GM06990 (cell line): ENCODE results near the genes YWHAG, UPK3B, PTPN12 and HGF.

DNA sequence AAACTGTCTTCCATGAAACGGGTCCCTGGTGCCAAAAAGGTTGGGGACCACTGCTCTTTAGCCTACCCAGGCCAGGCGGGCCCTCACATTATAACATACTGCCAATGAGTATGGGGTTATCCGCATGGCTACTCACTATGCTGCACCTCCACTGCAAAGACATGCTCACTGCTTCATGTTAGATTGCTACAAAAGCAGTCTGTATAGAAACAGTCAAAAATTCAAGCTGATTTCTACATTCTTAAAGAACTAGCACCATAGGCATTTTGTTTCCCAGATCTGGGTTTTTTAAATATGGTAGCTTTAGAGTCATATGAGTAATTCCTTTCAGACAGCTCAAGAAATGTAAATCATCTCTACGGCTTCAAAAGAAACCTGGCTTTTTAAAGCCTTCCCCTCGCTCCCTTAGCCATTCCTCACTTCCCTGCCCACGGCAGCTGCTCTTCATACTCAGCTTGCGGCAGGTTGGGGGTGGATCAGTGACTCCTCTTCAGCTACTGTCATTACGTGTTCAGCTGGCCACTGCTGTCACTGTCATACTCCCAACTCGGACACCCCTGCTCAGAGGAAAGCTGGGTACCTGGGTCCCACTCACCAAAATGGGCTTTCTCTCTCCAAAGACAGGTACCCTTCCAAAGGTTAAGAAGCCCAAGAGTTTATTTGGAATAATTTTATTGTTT, 6.7 kb downstream of the YWHAG start:
- RRBS, result no CpG with 5 or more reads among the region's 9 CpGs

- RRBS, result 3% methylated on average over 41 of the region's 71 CpGs
Observed at GRCh38 chr7:76358574-76359207, at the start of gene YWHAG. Gene YWHAG (minus strand): TSS chr7:76358991.

DNA sequence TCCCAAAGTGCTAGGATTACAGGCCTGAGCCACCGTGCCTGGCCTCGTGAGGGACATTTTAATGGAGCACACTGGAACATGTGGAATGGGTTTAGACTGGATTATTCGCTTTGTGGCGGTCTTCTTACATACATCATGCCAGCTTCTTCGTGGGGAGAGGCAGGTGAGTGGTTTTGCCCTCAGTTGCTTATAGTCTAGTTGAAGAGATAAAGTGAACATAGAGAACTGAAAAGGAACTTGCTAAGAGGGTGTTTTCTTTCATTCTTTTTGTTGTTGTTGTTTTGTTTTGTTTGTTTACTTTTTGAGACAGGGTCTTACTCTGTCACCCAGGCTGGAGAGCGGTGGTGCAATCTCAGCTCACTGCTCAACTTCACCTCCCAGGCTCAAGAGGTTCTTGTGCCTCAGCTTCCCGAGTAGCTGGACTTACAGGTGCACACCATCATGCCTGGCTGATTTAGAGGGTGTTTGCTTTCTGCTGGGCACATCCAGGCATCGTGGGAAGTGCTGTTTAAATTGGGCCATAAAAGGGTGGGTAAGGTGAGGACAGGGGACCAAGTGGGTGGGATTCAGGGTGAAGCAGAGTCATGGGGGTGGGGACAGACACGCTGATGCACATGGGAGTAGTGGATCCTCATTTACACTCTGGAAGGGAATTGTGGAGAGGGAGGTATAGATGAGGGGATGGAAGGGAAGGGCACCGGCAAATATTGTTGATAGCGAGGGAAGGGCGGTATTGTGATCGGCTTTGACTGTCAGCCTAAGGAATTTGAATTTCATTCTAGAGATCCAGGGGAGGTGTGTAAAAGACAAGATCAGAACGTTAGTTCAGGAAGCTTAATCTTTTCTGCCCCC, 3.4 kb downstream of the DTX2 start:
- RRBS, result no CpG with 5 or more reads among the region's 14 CpGs

- RRBS, result 17% methylated on average over 3 of the region's 31 CpGs
Observed at GRCh38 chr7:76509990-76511206, at the start of gene UPK3B. Gene UPK3B (plus strand): TSS chr7:76510552.

- RRBS, result no CpG with 5 or more reads among the region's 3 CpGs
Observed at GRCh38 chr7:76582793-76583751, 40.0 kb upstream of the SPDYE16 start.

GRCh38 chr7:77306092-77307020, 106.7 kb upstream of the FGL2 start:
- RRBS, result no CpG with 5 or more reads among the region's 17 CpGs

DNA sequence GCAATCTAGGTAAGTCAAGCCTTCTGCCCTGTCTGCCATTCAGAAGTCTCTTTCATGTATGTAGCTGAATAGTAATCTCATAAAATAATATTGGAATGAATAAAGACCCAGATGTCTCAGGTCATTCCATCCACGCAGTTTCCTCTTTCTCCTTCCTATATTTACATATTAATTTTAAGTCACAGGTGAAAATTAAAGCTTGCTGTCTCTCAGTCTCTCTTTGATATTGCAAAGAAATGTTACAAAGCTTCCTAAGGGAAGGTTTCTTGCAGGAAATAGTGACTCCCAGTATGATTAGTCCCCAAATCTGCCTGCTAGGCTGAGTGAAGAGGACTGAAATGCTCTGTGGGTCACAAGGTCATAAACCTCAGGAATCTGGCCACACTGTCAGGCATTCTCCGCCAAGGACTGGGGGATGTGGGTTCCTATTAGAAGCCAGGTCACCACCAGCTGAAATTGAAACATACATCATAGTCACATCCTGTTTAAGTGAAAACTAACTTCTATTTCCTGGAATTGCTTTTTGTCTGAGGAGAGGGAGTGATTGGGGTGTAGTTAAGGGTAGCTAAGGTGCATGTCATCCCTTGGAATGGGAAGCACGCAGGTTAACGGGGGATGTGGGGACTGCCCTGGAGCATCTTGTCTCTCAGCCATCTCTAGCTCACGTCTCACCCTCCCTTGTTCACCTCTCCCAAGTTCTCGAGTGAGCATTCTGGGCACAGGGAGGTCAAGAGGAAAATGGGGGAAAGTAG, 11.8 kb upstream of the GSAP start:
- RRBS, result no CpG with 5 or more reads among the region's 6 CpGs

DNA sequence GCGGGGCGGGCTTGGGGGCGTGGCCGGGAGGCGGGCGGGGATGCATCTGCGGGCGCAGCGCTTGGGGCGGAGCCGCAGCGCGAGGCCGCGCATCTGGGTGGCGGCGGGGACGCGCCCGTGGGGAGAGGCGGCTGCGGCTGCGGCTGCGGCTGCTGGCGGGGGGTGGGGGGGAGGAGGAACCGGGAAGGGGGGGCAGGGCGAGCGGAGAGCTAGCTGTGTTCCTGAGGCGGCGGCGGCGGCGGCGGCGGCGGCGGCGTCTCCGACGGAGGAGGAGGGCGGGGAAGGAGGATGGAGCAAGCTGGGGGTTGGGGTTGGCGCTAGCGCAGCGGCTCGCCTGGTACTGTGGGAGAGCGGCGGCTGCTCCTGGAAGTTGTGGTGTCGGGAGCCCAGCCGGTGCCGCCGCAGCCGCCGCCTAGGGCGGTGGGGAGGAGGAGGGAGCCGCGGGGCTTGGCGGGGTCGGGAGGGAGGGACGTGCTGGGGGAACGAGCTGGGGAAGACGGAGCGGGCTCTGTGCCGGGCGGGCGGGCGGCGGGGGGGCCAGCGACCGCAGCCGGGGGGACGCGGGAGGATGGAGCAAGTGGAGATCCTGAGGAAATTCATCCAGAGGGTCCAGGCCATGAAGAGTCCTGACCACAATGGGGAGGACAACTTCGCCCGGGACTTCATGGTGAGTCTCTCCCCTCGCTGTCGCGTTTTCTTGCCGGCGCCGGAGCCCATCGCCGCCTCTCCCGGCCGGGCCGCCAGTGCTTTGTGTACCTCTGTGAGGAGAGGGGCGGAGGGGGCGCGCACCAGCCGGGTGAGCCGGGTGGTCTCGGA, at the start of gene PTPN12:
Gene PTPN12, plus strand, starts transcription at position 317 of the 816 bp plus-strand sequence.
- RRBS, result 6% methylated on average over 26 of the region's 91 CpGs

- RRBS, result no CpG with 5 or more reads among the region's 4 CpGs
Observed at GRCh38 chr7:77653592-77654125, 42.6 kb upstream of the RSBN1L start.

DNA sequence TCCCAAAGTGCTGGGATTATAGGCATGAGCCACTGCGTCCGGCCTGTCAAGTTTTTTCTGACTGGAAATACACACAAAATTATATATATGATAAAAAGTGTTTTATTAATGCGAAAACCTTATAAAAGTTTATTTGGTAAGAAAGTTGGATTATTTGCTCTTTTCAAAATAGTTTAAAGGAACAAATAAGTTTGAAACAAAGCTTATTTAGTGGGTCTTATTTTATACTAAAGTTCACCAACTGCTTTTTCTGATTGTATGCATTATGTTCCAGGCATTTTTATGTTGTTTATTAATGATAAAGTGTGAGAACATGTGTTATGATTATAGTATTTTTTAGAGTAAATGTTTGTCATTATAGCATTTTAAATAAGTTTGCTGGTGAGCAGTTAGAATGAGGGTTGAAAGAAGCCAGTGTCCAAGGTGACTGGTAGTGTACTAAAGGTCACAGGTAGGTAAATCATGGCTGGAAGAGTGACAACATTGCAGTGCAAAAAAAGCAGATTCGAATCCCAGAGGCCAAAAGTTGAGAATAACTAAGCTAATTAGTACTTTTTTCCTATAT, 43.8 kb downstream of the RSBN1L start:
- RRBS, result no CpG with 5 or more reads among the region's 4 CpGs

DNA sequence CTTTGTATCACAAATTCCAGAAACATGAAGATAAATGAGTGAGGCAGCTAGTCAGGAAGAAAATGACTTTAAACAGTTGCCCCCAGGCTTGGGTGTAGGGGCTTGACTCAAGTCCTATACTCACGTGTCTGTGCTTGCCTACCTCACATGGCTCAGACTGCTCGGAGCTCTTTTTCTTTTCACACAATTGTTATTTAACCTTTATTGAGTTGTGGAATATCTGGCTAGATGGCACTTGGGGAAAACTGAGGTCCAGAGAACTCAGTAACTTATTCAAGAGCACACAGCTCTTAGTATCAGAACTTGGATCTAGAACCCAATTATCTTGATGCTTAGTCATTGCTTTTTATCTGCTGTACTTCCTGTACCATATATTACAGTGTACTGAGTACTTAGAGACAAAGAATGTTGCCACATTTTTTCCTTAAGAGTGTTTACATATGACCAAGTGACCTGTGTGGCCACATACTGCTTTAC, 36.2 kb upstream of the TMEM60 start:
- RRBS, result no CpG with 5 or more reads among the region's 2 CpGs

GRCh38 chr7:79452536-79453361, 718 bp downstream of the MAGI2 start:
- RRBS, result 22% methylated on average over 9 of the region's 38 CpGs

- RRBS, result no CpG with 5 or more reads among the region's 2 CpGs
Observed at GRCh38 chr7:80174047-80174700, 39.5 kb downstream of the GNAI1 start.

DNA sequence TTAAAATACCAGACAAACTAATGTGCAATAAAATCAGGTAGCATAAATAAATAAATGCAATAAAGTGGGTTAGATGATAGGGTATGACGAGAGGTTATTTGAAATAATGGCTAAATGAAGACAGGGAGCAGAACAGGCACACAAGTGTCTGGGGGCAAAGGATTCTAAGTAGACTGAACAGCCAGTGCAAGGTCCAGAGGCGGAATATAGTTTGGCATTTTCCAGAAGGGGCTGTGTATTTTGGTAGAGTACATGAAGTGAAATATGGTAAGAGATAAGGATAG, 44.6 kb upstream of the CD36 start:
- RRBS, result no CpG with 5 or more reads among the region's 2 CpGs

GRCh38 chr7:80594134-80594825, 44.2 kb upstream of the CD36 start:
- RRBS, result no CpG with 5 or more reads among the region's 7 CpGs

DNA sequence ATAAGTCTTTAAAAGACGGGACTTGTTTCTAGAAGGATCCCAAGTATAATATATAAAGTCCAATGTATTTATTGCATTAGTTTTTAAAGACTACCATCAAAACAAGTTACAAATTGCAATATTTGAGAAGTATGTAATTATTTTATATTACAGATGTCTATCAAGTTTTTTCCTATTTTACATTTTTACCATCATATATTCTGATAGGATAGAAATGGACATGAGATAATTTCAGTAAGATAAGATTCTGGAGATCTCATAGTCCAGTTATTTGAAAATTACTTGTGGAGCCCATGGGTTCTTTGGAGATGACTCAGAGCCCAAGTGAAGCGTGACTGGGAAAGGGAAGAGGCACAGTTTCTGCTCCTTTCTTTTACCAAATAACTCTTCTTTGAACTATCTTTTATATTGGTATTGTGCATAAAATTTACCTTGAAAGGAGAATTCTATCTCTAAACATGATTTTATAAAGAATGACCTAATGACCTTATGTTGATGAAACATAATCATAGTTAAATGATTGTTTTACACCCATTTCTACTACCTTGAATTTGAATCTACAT, 2.4 kb downstream of the CD36 start:
- RRBS, result no CpG with 5 or more reads among the region's 2 CpGs

GRCh38 chr7:80642900-80643472, 4.5 kb downstream of the CD36 start:
- RRBS, result no CpG with 5 or more reads among the region's 1 CpG

DNA sequence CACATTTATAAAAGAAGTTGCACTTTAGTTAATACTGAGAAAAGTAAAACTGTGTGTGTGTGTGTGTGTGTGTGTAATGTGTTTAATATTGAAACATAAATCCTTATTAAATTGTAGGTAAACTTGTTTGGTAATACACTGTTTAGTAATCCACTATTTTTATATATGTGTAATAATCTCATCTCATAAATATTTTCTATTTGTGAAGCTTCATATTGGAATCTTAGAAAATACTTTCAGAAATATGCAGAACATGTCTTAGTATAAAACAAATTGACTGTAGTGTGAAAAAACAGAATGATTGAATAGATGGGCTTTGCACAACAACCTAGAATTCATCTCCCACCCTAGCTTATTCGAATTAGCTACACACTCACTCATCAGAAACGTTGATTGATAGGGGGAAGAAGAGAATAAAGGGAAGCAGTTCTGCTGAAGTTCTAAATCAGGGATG, 8.8 kb downstream of the CD36 start:
- RRBS, result no CpG with 5 or more reads among the region's 2 CpGs

DNA sequence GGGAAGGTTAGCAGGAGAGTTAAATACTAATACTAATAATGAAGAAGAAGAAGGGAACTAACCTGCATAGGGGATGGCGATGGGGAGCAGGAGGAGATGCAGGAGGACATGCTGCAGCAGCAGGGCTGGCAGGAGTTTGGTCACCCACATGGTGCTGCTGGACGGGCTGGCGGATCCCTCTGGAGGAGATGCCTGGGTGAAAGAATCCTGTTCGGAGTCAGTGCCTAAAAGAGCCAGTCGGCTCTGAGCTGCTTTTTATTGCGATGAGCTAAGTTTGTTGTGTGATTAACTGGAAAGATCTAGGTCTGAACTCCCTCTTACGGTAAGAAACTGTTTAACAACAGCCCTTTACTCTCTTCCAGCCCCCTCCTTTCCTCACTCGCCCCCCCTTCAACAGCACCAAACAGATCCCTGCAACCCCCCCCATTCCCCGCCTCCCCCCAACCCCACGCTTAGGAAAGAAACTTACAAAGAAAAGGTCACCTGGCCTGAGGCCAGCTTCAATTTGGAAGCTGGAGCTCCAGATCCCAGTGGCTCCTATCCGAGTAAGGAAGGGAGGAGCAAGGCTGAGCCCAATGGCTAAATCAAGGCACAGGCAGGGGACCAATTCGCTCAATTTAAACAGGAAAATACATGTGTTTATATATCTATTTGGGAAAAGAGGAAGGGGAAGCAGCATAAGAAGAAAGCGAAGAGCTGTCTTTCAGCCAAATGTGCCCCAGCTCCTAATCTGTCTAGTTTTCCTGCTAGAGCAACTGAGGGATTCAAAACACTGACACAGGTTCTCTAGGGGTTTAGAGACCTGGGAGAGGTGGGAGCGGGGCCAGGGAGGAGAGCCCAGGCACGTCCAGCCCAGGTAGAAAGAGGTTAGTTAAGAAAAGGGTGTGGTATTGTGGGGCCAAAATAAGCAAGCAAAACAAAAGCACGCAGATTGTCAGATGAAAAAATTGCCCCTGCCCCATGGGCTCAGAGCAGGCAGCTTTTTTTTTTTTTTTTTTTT, at the start of gene HGF:
Gene HGF, minus strand, starts transcription at position 226 of the 1,000 bp plus-strand sequence.
- RRBS, result no CpG with 5 or more reads among the region's 16 CpGs